MCF 10A (cell line): ENCODE measurements around a stretch of chr6.

DNA sequence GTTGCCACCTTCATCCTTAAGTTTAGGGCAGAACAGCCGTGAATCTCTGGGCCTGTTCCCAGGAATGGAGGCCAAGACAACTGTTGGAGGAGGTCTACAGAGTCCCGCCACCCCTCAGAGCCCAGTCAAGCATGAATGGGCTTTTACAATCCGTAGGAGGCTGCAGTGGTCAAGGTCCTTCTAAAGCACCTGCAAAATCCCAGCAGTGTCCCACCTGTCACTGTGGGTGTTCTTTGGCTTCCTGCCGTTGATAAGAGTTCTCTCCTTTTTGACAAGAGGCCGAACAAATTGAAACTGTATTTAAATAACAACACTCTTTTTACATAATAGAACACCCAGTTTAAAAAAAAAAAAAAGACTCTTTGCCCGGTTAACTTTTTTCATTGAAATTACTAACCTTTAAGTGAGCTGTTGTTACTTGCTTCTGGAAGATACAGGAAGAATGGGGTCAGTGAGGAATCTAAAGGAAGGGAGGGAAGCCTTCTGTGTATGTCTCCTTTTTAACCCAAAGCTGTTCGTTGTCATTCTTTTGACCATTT is 68.8 kb downstream of the PHACTR2 start:
- PRO-cap, result no peak
- RRBS, result no CpG with 5 or more reads among the region's 7 CpGs

GRCh38 chr6:143747425-143747877 is 69.7 kb downstream of the PHACTR2 start:
- PRO-cap, result no peak
- RRBS, result no CpG with 5 or more reads among the region's 7 CpGs

DNA sequence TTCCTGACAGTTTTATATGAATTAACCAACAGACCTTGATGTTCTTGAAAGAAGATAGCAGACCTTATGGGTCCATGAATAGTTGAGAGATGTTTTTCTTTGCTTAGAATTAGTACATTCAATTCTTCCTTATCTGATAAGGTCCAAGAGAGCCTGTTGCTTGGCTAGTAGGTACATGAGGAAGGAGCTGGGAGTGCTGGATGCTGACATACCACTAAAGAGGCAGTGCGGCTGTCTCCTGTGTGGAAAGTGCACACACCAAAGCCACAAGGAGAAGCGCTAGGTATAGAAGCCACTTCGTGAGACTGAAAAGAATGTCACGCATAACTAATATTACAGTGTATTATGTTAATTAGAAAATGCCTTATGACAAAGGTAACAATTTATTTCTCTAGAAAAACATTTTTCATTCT is 77.7 kb downstream of the PHACTR2 start:
- PRO-cap, result no peak
- RRBS, result no CpG with 5 or more reads among the region's 4 CpGs

GRCh38 chr6:144064391-144064864 is 30.9 kb downstream of the SF3B5 start:
- PRO-cap, result no peak
- RRBS, result 10% methylated on average over 2 of the region's 47 CpGs

- PRO-cap, result no peak
- RRBS, result no CpG with 5 or more reads among the region's 5 CpGs
These were observed 31.3 kb downstream of the STX11 start for GRCh38 chr6:144181416-144182246.

GRCh38 chr6:144314135-144314970 is 29.2 kb downstream of the UTRN start:
- PRO-cap, result no peak
- RRBS, result no CpG with 5 or more reads among the region's 7 CpGs

DNA sequence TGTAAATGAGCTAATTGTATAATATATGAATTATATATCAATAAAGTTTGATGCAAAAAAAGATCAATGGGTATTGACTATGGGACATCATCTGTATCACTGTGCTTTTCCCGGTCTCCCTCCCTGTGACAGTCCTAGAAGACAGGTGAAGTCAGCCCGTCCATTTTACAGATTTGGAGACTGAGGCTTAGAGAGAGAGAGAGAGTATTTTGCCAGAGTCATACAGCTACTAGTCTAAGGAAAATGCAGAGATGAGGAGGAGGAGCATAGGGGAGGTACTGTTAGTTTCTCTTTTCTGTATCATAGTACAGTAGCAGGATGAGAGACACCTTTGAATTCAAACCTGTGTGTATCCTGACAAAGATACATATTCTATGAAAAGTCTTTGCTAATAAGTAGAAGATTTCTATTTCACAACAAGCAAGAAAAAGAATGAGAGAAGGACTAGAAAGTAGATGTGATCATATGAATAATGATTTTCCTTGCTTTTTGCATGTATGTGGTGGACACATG is 57.7 kb downstream of the UTRN start:
- PRO-cap, result no peak
- RRBS, result no CpG with 5 or more reads among the region's 2 CpGs

GRCh38 chr6:144349908-144350202 is 64.7 kb downstream of the UTRN start:
- PRO-cap, result no peak
- RRBS, result no CpG with 5 or more reads among the region's 2 CpGs

GRCh38 chr6:144364602-144365040 is 79.5 kb downstream of the UTRN start:
- PRO-cap, result no peak
- RRBS, result no CpG with 5 or more reads among the region's 3 CpGs

DNA sequence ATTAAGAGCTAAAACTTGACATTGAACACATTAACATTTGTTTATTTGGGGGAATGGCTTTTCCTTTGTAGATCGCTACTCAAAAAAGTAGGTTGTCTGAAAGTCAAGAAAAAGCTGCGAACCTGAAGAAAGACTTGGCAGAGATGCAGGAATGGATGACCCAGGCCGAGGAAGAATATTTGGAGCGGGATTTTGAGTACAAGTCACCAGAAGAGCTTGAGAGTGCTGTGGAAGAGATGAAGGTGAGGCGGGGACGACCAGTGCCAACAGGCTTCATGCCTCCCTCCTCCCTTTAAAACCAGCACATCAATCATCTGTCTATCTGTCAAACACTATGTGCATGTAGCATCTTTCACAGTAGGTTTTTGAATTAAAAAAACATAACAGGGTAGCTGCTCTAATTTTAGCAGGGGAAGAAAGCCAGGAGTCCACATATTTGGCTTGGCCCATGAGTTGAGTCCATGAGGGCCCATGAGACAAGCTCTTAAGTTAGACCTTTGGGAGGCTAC is 194.7 kb downstream of the UTRN start:
- PRO-cap, result no peak
- RRBS, result no CpG with 5 or more reads among the region's 6 CpGs

DNA sequence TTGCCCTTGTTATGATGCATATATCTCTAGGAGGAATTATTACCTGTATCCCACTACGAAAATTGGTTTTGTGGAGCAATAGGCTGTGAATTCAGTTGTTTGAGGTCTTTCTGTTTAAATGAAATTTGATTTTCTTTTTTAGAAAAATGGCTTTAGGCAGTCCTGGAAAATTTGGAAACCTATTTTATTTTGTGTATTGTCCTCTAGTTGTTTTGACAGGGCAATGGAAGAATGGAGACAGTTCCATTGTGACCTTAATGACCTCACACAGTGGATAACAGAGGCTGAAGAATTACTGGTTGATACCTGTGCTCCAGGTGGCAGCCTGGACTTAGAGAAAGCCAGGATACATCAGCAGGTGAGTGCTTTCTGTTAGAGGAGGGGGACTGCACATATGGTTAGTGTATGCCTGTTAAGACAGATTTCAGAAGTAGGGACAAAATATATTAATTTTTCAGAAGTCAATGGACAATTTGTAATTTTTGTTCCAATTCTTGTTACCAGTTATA is 245.8 kb downstream of the UTRN start:
- PRO-cap, result no peak
- RRBS, result no CpG with 5 or more reads among the region's 1 CpG

DNA sequence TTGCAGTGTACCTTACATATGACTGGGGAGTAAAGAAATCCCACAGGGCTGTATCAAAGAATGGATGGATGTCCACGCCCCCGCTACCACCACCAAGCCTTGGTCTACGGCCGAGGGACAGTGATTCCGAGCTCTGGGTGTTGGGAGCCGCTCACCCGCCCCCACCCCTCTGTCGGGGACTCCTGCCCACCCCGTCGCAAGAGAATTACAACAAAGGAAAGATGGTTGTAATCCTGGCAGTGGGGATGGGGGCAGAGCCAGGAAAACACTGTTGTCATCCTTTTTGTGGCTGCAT is 817 bp upstream of the FBXO30 start:
- PRO-cap, result no peak
- RRBS, result no CpG with 5 or more reads among the region's 10 CpGs

- PRO-cap, result bidirectional peak, plus-strand start at chr6:146358302, minus-strand start at chr6:146358173; bidirectional peak, plus-strand start at chr6:146358533, minus-strand start at chr6:146358381
- RRBS, result no CpG with 5 or more reads among the region's 9 CpGs
These were observed 185.5 kb upstream of the RAB32 start for GRCh38 chr6:146357906-146358828.

- PRO-cap, result no peak
- RRBS, result 1% methylated on average over 4 of the region's 16 CpGs
These were observed 571 bp upstream of the RAB32 start for GRCh38 chr6:146543114-146543409.

DNA sequence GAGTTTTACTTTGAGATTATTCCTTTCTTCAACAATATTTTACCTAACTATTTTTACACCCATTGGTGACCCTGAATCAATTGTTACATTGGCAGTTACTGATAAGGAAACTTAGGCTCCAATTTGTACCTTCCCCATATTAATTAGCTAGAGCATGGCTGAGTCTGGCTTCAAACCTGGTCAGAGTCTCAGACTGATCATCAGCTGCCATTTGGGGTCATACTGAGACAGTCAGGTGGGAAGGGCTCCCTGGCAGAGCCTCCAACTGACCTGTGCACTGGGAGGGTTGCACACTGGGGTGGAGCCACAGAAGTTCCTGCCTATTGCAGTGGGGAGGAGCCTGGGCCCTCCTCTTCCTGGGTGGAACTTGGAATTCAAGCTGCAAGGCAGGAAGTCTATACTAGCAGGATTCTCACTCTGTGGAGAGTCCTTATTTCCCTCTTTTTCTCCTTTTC is 285.0 kb downstream of the ADGB start:
- PRO-cap, result no peak

DNA sequence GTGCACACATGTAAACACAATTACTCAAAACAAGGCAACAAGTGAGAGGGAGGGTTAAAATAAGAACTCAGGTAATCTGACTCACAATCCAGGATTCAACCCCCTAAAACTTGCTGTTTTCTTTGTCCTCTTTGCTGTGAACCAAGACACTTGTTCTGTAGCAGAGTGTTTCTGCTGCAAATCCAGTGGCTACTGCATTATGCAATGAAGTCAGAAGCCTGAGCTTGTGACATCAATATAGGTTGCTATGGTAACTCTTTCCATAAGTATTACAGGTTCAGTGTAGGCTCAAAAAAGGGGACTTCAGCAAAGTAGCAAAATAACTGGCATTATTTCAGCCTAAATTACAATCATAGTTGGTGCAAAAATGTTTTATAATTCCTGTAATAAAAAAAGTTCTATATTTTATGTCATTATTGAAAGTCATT is 72.4 kb upstream of the STXBP5 start:
- PRO-cap, result no peak

- PRO-cap, result unidirectional peak, plus-strand start at chr6:147287997; unidirectional peak, plus-strand start at chr6:147288033
- RRBS, result no CpG with 5 or more reads among the region's 6 CpGs
These were observed 83.9 kb downstream of the STXBP5 start for GRCh38 chr6:147287782-147288882.

DNA sequence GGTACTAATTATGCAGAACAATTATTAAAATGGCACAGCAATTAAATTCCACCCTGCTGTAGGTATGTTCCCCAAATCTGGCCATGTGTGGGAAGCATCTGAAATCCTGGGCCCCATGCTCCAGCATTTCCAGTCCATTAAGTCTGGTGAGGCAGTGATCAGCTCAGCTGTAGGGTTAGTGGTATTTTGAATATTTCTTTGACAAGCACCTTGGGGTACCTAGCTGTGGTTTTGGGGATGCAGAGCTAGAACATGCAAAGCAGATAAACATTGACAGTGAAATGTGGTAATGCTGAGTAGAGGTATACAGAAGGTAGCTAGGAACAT is 101.8 kb downstream of the STXBP5 start:
- PRO-cap, result no peak

DNA sequence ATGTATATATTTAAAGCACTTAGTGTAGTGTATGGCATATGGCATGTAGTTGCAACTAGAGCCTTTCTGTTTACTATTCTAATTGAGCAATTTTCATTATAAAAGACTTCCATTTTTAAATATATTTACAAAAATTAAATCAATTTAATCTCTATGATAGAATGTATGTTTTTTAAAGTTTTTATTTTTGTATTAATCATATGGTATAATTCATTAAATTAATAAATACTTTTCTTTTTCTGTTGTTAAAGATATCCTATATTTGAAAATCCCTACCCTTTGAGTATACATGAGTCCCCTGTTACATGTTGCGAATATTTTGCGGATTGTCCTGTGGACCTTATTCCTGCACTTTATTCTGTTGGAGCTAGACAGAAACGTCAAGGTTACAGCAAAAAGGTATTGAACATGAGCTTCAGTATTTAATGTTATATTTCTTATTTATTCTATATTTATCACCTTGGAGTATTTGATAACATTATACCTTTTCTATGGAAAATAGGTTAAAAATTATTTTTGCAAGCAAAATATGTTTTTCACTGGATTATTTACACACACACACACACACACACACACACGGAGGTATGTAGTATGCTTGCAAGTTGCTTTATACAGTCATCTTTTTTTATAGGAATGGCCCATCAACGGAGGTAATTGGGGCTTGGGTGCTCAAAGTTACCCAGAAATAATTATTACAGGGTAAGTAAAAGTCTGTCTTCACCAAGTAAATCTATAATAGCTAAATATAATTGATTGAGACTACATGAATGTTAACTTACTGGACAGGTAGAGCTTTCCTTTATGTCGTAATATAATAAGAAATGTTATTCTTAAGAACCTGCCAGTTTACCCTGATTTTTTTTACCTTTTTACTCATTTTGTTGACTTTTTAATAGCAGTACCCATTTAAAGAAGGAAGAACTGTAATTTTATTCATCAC is 109.7 kb downstream of the STXBP5 start:
- PRO-cap, result no peak
- RRBS, result no CpG with 5 or more reads among the region's 6 CpGs

DNA sequence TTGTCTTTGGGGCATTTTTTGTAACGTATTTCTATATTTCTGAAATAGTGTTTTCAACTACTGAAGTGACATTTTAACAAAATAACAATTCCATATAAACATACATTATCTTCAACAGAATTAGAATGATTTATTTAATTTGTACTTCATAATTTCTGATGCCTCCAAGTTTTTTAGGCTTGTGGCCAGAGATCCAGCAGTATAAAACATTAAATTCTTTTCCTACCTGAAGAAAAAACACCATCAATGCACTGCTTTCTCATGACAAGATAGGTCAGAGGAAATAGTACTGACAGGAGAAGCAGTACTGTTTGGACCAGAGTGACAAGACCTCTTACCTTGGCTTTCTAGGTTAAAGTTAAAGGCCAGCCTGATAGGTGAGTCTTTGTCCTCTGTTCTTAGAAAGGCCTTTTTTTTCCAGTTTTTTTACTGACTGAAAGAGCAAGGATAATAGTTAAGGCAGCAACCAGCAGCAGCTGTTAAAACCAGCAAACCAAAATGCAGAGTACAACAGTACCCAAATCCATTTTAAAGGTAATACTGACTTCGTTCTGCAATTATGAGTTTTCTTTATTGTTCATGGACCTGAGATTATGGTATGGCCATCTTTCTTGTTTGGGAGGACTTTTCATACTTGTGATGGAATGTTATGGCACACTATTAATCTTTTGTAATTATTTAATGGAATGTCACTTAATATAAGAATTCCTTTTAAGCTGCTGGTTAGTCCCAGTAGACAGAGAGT is 113.9 kb downstream of the STXBP5 start:
- PRO-cap, result no peak
- RRBS, result no CpG with 5 or more reads among the region's 2 CpGs